ENCODE measurements around the genes MNT, CCDC92B, RAP1GAP2, OR1D5 and OR1A2.

DNA sequence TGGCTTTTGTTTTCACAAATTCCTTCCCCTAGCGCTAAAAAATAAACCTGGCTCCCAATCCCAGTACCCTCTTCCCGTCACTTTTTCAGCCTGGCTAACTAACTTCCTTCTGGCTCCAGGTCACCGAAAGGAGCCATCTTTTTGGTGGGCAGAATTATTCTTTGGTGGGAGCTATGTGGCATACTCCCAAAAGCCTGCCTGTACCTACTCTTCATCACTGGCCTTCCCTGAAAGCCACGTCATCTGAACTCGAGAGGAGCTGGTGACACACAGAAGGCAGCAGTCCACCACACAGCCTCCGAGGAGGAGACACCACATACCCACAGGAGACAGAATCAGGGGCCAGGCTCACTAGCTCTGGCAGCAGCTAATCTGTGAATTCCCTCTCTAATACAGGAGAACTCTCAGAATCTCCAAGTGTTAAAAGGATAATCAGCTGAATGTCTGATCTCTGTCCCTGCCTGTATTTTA is 114.4 kb downstream of the SMG6 start:
- PRO-cap = no peak

DNA sequence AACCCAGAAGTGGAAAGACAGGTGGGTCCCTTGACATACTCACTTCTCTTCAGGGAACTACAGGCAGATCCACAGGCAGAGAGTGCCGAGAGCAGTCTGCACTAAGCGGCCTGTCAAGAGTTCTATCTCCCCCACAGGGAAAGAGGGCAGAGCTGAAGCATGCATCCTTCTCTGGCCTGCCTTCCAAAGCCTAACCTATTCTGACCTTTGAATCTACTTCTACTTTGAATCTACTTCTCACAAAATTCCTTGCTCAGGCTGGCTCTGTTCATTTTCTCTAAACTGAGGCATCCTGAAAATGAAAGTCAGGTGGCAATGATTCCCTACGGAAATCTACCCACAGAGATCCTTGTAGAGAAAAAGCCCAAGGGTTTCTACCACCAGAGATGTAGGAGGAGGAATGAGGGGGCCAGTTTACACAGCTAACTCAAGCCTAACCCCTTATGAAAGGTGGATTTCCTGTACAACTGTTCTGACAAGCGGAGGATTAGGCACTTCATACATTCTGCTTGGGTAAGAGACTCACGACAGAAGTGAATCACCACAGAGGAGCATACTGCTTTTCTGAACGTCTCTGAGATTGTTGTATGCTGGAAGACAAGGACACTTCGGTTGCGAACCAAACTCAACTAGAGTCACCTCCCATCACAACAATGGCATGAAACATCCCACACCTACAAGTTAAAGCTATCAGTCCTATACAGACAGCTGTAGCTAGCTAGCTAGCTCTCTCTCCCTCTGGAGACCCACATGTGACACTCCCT is 72.8 kb downstream of the SMG6 start:
- PRO-cap = no peak

- PRO-cap = no peak
These were observed 12.2 kb downstream of the TSR1 start for GRCh38 chr17:2323696-2324722.

DNA sequence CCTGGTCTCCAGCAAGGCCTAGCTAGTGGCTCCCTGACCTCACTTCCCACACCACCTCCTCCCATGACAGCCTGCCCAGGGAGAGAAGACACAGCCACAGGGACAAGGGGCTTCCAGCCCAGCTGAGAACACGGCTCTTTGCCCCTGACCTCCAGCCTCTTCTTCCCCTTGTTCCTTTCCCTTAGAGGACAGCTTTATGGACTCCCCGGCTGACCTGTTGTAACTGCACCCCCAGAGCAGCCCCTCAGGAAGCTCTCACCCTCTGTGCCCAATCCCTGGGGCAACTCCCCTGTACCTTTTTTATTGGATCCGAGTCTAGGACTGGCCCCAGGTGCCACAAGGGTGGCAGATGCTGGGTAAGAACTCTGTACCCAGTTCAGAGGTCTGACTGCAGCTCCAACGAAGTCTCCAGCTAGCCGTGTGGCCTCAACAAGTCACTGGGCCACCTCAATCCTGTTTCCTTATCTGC is 17.5 kb downstream of the MNT start:
- PRO-cap = no peak

DNA sequence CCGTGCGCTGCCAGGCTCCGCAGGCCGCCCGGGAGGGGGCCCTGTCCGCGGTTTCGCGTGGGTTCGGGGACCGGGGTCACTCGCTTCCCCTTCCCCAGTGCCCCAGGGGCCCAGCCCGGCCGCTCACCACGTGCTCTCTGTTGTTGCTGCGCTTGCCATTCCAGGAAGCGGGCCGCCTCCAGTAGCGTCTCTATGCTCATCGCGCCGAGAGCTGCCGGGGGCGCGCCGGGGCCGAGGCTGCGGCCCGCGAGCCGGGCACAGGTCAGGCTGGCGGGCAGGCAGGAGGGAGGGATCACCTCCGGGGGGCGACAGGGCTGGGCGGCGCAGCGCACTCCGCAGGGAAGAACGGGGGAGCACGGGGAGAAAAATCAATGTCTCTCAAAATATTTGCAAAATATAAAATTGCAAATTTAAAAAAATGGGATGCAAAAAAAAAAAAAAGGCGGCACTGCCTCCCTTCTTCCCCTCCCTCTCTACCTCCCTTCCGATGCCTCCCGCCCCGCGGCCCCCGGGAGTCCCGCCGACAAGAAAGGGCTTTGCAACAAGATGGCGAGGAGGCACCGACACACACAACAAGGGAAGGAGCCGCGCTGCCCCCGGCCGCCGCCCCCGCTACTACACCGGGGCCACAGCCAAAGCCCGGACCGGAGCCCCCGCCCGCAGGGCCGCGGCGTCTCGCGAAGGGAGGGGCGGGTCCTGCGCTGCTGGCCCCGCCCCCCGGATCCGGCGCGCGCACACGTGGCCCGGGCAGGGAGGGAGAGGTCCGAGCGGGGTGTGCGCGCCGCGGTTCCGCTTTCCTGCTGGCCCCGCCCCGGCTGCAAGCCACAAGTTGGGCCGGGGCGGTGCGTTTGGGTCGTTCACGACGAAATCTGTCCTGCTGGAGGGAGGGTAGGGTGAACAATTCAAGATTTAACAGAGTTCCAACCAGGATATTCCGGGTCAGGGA is at the start of gene MNT:
Gene MNT (minus strand): TSS at position 548 of the 946 bp plus-strand sequence.
- PRO-cap = bidirectional peak, plus-strand start at position 158 of the sequence, minus-strand start at position 139 of the sequence; bidirectional peak, plus-strand start at position 825 of the sequence, minus-strand start at position 619 of the sequence

GRCh38 chr17:2438772-2439319 is 38.0 kb upstream of the MNT start:
- PRO-cap = no peak

GRCh38 chr17:2442165-2442583 is 41.3 kb upstream of the MNT start:
- PRO-cap = no peak

DNA sequence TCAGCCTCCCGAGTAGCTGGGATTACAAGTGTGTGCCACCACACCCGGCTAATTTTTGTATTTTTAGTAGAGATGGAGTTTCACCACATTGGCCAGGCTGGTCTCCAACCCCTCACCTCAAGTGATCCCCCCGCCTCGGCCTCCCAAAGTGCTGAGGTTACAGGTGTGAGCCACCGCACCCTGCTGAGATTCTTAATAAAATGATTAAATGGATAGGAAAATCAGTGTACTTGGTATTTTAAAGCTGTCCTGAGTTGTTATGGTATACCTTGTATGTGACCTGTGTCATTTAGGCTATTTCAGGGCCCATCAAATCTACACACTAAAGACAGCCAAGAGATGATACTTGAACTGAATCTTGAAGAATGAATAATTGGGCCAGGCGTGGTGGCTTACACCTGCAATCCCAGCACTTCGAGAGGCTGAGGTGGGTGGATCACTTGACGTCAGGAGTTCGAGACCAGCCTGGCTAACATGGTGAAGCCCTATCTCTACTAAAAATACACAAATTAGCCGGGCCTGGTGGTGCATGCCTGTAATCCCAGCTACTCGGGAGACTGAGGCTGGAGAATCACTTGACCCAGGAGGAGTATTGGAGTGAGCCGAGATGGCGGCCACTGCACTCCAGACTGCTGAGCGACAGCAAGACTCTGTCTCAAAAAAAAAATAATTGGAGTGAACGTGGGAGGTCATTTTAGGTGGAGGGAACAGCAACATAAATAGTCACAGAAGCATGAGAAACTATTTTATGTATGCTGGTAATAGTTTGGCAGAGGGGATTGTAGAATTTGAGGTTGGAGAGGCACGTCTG is 10.9 kb downstream of the PAFAH1B1 start:
- PRO-cap = no peak

DNA sequence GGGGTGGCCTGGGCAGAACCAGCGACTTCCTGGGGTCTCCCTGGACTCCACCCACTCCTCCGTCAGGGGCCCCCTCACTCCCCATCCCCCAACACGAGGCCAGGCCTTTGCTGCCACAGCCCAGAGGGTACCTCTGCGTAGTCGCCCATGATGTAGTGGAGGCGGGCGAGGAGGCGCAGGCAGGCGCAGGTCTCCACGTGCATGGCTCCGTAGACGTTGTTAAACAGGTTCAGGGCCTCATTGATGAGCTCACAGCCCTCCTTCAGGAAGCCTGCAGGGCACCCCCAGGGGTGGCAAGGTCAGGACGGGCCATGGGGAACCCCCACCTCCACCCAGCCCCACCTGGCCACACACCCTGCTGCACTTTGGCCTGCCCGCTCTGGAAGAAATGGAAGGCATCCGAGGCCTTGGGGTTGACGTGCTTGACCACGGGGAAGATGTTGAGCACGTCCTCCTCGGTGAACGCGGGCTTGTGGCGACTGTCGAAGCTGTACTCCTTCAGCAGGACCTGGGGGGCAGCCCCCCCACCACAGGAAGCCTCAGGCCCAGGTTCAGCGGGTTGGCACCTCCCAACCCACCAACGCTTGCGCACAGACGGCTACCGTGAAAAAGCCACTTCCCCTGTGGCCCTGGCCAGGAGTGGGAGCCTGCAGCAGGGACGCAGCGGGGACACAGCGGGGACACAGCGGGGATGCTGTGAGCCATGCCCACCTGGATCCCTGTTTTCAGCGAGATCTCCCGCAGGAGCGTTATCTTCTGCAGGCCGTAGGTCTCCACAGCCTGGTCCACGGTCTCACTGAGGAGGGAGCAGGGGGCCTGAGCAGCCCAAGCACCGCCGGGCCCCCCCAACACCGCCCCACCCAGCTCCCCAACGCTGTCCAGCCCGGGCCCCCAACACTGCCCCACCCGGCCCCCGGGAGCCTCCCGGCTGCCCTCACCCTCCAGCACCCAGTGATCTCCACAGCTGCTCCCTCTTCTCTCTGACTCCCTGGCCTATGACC is 17.5 kb downstream of the CLUH start:
- PRO-cap = no peak

GRCh38 chr17:2707615-2708160 is 3.9 kb downstream of the CLUH start:
- PRO-cap = no peak

DNA sequence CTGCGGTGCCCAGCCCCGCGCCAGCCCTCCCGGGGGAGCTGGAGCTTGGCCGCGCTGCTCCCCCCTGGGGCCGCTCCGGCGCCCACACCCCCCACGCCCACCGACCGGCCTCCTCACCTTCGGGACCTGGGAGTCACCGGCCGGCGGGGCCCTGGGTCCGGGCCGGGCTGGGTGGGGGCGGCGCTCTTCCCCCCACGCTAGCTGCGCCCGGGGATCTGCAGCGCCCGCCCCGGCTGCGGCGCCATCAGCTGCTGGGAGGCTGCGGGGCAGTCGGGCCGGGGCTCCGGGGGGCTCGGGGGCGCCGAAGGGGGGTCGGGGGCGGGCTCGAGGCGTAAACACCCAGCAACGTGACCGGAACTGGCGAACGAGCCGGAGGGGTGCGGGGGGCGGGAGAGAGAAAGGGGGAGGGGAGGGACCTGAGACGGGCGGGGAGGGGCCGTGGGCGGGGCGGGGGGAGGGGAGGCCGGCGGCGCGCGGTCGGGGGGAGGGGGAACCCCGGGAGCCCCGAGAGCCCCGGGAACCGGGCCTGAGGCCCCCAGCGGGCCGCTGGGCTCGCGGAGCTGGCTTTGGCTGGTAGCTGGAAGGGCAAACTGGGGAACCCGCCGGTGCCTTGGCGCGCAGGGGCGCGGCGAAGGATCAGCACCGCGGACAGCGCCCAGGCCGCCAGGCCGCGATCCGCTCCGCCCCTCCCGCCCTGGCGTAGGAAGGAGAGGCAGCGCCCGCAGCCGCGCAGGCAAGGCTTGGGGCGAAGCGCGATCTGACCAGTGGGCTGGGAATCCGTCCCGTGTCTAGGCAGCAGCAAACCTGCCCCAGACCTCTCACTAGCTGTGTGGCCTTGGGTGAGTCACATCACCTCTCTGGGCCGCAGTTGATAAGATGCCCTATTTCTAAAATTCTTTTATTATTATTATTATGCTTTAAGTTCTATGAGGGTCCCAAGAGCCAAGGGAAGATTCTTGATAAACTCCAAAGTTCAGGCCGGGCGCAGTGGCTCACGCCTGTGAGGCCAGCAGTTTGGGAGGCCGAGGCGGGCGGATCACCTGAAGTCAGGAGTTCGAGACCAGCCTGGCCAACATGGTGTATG is at the start of gene CCDC92B:
Gene CCDC92B (minus strand): TSS at position 359 of the 1,084 bp plus-strand sequence.
- PRO-cap = no peak

DNA sequence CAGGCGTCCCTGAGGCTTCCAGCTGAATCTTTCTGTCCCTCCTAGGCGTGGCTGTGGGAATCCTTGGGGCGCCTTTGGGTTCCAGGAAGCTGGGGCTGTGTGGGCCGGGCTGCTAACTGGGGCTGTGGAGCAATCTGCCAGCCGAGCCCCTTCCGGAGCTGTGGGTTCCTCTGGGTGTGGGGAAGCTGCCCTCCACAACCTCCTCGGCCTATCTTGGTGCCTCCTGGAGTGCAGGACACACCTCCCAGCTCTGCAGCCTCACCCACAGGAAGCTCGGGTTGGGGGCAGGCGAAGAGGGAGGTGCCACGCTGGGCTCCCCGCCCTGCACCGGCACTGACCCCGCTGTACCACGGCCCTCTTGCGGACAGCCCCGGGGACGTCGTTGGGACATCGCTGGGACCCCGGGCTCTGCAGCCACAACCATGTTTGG is at the start of gene RAP1GAP2:
Gene RAP1GAP2 (plus strand): TSS at position 333 of the 430 bp plus-strand sequence.
- PRO-cap = no peak

- PRO-cap = no peak
These were observed 16.0 kb downstream of the RAP1GAP2 start for GRCh38 chr17:2812167-2812737.

- PRO-cap = no peak
These were observed 18.3 kb downstream of the RAP1GAP2 start for GRCh38 chr17:2813974-2815485.

GRCh38 chr17:2975297-2975857 is 88.0 kb downstream of the OR1D5 start:
- PRO-cap = no peak

- PRO-cap = no peak
These were observed 67.2 kb downstream of the OR1D5 start for GRCh38 chr17:2996250-2996616.

DNA sequence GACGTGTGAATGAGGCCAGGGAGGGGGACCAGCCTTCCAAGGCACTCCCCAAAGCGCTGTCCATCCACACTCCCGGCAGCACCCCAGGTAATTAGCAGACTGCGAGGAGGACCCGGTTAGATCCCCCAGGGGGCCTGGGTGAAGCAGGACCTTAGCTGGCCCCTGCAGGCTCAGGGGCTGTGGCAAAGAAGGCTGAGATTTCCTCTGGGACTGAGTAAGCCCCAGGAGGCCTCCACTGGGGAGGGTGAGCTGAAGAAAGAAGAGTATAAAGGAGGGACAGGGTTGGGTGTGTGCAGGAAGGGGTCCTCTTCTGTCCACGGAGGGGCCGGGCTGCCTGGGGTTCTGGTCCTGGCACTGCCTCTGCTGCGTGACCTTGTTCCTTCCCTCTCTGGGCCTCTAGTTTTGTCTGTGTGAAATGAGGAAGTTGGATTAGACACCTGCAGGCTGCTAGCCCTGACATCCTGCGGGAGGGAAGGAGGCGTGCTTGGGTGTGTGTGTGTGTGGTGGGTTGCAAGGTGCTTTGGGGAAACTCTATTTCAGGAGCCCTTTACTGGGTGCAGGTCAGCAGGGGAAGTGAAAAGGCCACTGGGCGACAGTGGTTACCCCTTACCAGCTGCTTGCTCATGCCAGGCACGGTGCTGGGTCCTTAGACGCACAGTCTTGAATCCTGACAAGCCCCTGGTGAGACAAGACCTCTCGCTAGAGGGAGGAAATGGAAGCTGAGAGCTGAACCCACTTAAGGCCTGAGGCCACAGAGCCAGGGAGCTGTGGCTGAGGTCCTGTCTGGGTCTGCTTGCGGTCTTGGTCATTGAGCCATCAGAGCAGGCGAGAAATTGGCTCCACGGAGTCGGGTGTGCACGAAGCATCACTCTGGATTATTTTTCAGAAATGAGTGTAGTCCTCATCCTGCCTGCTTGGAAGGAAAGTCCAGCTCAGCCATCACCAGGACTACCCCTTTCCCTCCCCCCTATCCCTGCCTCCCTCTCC is 60.7 kb downstream of the OR1D5 start:
- PRO-cap = no peak

GRCh38 chr17:3033772-3034545 is 29.4 kb downstream of the OR1D5 start:
- PRO-cap = no peak

- PRO-cap = no peak
These were observed at the start of gene OR1D5 for GRCh38 chr17:3063507-3063977. Gene OR1D5, minus strand, starts transcription at chr17:3063607.

DNA sequence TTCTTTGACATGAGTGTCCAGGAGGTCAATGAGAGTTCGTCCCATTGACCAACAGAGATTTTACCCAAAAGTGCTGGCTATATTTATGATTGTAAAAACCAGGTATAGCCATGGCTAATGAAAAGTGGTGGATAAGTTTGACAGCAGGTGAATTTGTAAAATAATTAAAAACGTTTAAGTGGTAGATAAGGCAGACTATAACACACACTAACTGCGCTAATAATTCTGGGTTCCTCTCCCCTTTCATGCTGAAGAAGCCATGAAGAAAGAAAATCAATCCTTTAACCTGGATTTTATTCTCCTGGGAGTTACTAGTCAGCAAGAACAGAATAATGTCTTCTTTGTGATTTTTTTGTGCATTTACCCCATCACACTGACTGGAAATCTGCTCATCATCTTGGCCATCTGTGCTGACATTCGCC is at the start of gene OR1A2:
Gene OR1A2 (plus strand): TSS at position 260 of the 422 bp plus-strand sequence.
- PRO-cap = no peak